ENCODE measurements around the gene CBLB.

- CAGE, long polyA plus RNA: no peak
- RRBS: no CpG with 5 or more reads among the region's 12 CpGs
Observed at GRCh38 chr3:101856762-101857752, 7.7 kb downstream of the NFKBIZ start.

DNA sequence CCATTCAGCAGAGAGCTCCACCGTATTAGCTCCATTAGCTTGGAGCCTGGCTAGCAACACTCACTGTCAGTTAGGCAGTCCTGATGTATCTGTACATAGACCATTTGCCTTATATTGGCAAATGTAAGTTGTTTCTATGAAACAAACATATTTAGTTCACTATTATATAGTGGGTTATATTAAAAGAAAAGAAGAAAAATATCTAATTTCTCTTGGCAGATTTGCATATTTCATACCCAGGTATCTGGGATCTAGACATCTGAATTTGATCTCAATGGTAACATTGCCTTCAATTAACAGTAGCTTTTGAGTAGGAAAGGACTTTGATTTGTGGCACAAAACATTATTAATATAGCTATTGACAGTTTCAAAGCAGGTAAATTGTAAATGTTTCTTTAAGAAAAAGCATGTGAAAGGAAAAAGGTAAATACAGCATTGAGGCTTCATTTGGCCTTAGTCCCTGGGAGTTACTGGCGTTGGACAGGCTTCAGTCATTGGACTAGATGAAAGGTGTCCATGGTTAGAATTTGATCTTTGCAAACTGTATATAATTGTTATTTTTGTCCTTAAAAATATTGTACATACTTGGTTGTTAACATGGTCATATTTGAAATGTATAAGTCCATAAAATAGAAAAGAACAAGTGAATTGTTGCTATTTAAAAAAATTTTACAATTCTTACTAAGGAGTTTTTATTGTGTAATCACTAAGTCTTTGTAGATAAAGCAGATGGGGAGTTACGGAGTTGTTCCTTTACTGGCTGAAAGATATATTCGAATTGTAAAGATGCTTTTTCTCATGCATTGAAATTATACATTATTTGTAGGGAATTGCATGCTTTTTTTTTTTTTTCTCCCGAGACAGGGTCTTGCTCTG, 10.3 kb downstream of the NFKBIZ start:
- CAGE, long polyA plus RNA: no peak
- RRBS: no CpG with 5 or more reads among the region's 5 CpGs

- CAGE, long polyA plus RNA: no peak
- RRBS: no CpG with 5 or more reads among the region's 4 CpGs
Observed at GRCh38 chr3:101888652-101889085, 39.4 kb downstream of the NFKBIZ start.

GRCh38 chr3:102587081-102587631, 152.3 kb downstream of the ZPLD1 start:
- CAGE, long polyA plus RNA: no peak
- RRBS: no CpG with 5 or more reads among the region's 3 CpGs

DNA sequence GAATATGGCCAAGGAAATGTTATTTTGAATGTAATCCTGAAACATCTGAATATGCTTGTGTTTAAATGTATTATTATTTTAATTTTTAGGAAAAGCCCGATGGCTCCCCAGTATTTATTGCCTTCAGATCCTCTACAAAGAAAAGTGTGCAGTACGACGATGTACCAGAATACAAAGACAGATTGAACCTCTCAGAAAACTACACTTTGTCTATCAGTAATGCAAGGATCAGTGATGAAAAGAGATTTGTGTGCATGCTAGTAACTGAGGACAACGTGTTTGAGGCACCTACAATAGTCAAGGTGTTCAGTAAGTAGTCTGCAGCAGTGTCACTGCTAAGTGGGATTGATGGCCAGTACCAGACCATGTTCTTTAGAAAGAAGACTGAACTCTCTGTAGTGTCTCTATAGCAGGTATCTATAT, 157.5 kb downstream of the ALCAM start:
- CAGE, long polyA plus RNA: no peak
- RRBS: no CpG with 5 or more reads among the region's 4 CpGs

DNA sequence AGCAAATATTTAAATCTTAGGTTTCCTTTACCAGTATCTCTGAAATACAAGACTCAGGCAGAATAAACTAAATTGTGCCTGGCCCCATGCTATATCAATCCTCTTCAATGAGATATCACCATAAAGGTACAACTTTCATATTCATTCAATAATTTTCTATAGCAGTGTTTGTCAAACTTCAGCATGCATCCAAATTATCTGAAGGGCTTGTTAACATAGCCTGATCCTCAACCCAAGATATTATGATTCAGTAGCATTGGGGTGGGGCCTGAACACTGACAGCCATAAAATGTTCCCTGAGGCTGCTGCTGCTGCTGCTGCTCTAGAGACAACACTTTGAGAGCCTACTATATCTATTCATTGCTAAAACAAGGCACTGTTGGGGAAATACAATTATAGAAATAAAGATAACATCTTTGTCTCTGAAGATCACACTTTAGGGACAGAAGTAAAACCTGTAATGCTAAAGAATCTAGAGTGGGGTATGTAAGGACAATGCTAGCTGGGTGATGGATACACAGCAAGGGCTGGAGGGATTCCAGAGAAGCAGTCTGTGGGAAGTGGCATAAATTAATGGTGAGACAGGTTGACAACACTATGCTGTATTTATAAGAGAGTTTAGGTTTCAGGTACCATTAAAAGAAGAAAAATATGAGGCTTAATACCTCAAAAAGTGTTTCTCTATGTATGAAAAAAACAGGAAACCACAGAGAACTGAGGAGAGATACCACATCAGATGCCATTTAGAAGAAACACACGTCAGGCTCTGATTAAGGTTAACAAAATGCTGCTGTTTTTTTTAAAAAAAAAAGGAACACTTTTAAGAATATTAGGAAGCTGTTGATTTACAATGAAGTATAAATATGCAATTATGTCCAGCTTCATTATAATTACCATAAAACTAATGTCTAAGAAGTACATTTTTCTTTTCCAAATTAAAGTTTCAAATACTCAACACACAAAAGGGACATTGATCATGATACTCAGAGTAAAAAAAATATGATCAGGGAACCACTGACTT, 115.9 kb downstream of the CBLB start:
- CAGE, long polyA plus RNA: no peak
- RRBS: no CpG with 5 or more reads among the region's 1 CpG

GRCh38 chr3:105801432-105801866, 67.4 kb downstream of the CBLB start:
- CAGE, long polyA plus RNA: no peak
- RRBS: no CpG with 5 or more reads among the region's 3 CpGs

DNA sequence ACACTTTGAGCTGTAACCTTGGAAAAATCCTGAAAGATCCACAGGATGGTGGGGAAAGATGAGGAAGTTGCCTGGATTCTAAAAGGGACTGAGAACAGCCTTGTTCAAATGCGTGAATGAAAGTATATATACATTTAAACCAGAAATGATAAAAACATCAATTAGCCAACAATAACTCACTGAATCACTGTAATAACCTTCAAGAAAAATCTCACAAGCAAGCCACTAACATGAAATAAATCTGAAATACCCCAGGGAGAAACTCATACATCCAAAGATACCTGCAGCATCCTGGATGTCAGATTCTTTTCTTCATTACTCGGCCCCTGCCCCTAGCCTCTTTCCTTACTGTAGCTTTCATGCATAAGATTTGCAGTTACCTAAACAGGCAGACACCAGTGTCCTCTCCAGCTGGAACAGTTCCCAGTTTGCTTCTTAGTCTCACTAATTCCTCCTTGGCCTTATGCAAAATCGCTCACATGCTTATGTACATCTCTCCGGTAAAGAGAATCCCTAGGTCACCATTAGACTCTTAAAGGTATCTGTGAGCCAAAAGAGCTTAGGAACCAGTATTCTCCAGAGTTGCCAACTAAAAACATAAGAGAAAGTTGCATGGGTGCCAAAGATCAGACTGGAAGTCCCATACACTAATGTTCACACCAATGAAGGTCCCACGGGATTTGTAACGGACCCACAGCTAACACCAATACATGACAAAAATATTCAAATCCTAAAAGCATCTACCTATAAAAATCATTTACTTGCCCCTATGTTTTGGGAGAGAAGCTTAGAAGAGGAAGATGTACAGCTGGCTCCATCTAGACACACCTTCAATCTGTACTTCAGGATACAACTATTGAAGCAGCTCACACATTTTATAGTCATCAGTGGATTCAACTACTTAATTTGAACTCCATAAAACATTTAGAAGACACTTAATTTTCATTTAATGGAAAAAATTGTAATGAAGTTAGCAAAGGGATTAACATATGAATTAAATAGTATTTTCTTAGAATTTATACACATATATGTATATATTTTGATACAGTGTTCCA, 66.6 kb downstream of the CBLB start:
- CAGE, long polyA plus RNA: no peak
- RRBS: no CpG with 5 or more reads among the region's 6 CpGs

DNA sequence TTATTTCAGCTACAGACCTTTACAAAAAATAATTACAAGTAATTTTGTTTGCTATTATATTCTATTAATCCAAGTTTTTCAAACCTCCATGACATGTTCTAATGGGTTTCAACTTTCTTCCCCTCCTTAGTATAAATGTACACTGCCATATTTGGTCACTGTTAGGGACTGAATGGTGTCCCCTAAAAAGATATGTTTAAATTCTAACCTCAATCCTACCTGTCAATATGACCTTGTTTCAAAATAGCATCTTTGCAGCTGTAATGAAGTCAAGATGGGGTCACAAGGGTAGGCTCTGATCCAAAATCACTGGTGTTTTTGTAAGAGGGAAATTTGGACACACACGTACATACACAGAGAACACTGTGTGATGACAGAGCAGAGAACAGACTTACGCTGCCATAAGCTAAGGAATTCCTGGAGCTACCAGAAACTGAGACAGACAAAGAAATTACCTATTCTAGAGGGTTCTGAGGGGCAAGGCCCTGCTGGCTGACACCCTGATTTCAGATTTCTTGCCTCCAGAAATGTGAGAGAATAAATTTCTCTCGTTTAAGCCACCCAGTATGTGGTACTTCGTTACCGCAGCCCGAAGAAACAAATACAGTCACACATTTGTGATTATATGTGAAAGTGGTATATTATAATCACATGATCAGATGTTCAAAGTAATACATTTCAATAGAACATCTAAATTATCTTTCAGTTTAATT, 24.9 kb downstream of the CBLB start:
- CAGE, long polyA plus RNA: no peak
- RRBS: no CpG with 5 or more reads among the region's 6 CpGs

DNA sequence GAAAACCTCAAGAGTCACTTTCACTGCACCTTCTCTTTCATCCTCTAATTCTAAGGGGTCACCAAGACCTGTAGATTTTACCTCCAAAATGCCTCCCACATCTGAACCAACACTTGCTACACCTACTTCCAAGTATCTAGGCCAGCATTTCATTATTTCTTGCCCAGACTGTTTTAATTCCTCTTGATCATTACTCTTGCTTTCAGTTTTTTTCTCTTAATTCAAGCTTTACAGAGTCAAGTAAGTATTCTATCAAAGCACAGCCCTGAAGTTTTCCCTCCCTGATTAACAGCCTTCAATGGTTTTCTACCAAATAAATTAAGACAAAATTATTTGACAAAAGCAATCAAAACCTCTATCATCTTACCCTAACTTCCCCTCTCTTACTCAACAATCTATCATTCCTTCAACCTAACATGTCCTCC, 6.4 kb downstream of the CBLB start:
- CAGE, long polyA plus RNA: no peak

- CAGE, long polyA plus RNA: no peak
- RRBS: under 1% methylated on average over 13 of the region's 65 CpGs
Observed at GRCh38 chr3:105868673-105869337, at the start of gene CBLB. Gene CBLB (minus strand): TSS chr3:105869012.

DNA sequence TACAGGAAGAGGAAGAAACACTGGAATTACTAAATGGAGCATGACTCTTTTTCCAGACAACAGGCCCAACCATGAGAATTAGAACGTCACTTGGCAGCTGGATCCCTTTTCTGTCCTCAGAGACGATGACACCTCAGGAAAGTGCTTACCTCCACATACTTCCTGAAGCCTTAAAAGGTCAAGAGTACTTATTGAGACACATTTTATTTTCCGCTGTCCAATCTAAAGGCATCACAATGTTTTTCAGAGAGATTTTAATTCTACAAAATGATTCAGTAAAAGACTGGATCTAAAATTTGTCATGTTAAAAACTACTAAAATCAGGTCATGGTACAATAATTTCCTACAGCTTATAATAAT, 38.2 kb upstream of the CBLB start:
- CAGE, long polyA plus RNA: no peak
- RRBS: no CpG with 5 or more reads among the region's 3 CpGs

GRCh38 chr3:105962466-105962880, 93.7 kb upstream of the CBLB start:
- CAGE, long polyA plus RNA: no peak
- RRBS: no CpG with 5 or more reads among the region's 7 CpGs

DNA sequence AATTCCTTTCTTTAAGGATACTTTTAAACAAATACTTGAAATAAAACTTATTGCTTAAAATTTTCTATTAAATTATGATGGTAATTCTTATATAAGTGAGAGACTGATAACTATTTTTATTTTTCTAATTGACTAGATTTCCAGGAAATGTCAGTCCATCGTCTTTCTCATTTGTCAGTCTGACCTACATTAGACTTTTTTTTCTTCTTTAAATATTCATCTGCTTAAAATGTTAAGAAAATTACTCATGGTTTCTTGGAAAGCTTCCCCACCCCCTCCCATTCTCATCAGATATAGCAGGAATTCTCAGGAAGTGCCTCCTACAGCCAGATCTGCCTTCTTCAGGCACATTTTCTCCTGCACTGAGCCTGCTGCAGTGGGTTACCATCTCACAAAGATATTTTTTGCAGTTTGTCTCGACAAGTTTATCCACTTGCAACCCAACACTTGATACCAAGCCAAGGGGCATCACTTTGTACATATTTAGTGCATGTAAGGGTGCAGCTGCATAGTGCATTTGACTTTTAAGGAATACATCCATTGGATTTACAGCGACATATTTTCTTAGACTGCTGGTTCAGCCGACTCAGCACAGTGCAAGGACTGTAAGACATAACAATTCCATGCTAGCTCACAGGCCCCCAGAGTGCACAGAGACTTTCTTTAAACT, 262.0 kb upstream of the CBLB start:
- CAGE, long polyA plus RNA: no peak
- RRBS: no CpG with 5 or more reads among the region's 4 CpGs

DNA sequence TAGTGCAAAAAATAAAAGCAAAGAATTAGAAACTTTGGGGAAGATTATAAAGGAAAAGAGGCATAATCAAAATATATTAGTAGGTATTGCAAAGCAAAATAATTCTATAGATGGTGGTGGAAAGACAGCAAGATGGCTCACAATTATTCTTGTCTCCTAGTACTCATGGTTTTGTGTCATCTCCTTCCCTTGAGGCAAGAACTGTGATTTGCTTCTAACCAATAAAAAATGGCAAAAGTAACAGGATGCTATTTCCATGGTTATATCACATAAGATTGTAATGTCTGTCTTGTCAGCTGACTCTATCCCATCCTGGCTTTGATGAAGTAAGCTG, 324.7 kb upstream of the CBLB start:
- CAGE, long polyA plus RNA: no peak

DNA sequence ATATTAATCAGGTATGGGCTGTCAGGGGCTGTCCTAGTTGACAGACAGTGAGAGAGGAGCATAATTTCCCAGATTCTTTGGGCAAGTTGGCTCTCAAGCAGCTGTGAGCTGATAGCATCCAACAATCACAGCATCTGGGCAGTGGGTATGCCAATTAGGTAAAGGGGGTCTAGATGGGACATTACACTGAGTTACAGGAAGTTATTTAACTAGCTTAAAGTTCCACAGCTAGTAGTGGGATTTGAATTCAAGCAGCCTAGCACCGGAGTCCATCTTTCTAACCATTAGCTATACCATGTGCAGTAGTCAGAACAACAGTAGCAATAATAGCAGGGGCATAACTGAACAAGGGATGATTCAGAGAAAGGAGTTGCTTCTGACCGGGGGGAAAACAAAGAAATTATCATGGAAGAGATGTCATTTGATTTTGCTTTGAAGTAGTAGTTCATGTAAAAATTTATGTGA, 35.8 kb downstream of the BBX start:
- CAGE, long polyA plus RNA: no peak
- RRBS: 100% methylated on average over 1 of the region's 2 CpGs

- CAGE, long polyA plus RNA: no peak
- RRBS: no CpG with 5 or more reads among the region's 10 CpGs
Observed at GRCh38 chr3:107800573-107801311, 278.0 kb downstream of the BBX start.

GRCh38 chr3:108046845-108047581, 43.8 kb downstream of the CD47 start:
- CAGE, long polyA plus RNA: no peak
- RRBS: no CpG with 5 or more reads among the region's 4 CpGs

DNA sequence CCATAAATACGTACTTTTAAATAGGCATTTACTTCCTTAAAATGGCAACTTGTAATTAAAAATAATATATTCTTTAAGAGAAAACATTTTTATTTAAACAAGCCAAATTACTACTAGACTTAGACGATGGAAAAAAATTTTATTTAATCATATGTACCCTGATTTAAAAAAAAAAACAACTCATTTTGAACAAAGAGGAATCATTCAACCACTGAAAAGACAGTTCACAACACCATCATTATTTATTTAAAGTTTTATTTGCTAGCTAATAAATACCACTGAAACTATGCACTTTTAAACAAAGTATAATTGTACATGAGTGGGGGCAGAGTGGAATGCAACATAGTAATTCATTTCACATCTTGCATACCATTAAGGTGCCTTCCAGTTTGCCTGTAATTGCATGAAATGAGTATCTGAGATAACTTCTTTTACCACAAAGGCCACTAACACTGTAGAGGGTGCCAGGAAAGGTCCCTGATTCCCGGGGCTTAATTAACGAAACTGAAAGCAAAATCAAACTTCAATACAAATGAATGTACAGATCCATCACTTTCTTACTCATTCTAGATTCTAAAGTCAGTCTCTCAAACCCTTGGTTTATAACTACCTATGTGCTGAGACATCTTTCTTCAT, 2.3 kb downstream of the CD47 start:
- CAGE, long polyA plus RNA: no peak
- RRBS: no CpG with 5 or more reads among the region's 4 CpGs

DNA sequence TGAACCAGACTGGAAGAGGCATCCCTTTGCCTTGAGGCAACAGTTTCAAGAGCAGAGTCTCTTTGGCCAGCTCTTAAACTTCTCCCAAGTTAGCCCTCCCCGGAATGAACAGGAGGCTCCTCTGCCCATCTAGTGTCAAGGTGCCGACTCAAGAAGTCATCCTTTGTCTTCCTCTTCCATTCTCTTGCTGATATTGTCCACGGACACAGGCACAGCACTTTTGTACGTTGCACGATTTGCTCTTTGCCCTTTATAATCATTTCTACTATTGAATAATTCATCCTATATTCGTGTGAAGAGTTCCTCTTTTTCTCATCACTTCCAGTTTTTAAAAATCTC, 40.8 kb upstream of the CD47 start:
- CAGE, long polyA plus RNA: no peak
- RRBS: no CpG with 5 or more reads among the region's 6 CpGs